Thyroid gland (tissue), 7 donors: ENCODE results near the gene MSTN.

GRCh38 chr2:189010705-189011007, 36.5 kb downstream of the COL3A1 start:
- PRO-cap, 2 experiments = no peak in any of the 2 experiments
- RAMPAGE, long total RNA, 5 experiments = no peak in any of the 5 experiments

DNA sequence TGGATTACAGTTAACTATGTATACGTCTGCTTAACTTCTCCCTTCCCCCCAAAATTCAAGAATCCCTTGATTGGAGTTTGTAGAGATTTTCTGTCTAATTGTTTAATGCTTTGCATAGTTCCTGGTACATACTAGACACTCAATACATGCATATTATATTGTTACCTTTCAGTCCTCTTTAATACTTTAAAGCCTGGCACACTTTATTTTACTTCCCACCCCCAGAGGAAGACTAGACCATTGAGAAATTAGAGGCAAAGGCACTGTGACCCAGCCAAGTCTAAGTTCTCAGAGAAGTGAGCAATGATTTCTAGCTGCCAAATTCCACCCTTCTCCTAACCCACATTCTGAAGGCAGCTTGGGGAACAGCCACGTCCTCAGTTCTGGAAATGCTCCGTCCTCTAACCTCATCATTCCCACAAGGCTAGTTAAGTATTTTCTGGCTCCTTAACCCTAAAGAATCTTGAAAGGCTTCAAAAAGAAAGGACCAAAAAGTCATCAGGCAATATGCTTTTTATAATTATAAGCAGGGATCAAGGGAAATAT, 86.7 kb downstream of the COL5A2 start:
- PRO-cap, 2 experiments = peak in 1 of 2 experiments; most common plus-strand start position 380 of the sequence (in 1)
- RAMPAGE, long total RNA, 5 experiments = no peak in any of the 5 experiments

GRCh38 chr2:189304452-189304774, 124.9 kb upstream of the COL5A2 start:
- PRO-cap, 2 experiments = no peak in any of the 2 experiments
- RAMPAGE, long total RNA, 5 experiments = no peak in any of the 5 experiments

- PRO-cap, 2 experiments = no peak in any of the 2 experiments
- RAMPAGE, long total RNA, 5 experiments = no peak in any of the 5 experiments
Measured at GRCh38 chr2:189533123-189533791, 47.3 kb downstream of the SLC40A1 start.

DNA sequence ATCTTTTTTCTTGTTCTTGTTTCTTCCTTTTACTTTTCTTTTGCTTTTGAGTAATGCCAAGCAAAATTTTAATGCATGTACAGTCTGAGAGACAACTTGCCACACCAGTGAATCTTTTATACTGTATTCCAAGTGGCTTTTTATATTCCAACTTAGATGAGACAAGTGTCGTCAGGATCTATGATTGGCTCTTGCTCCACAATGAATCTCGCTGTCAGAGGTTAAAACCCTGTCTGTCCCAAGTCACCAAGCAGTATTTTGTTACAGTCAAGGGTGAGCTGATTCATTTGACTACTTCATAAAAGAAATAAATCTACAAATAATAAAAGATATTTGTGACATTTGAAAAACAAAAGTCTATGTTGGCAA, at the start of gene MSTN:
MSTN (minus strand) TSS at position 115 of the 369 bp plus-strand sequence.
- PRO-cap, 2 experiments = no peak in any of the 2 experiments
- RAMPAGE, long total RNA, 5 experiments = no peak in any of the 5 experiments

DNA sequence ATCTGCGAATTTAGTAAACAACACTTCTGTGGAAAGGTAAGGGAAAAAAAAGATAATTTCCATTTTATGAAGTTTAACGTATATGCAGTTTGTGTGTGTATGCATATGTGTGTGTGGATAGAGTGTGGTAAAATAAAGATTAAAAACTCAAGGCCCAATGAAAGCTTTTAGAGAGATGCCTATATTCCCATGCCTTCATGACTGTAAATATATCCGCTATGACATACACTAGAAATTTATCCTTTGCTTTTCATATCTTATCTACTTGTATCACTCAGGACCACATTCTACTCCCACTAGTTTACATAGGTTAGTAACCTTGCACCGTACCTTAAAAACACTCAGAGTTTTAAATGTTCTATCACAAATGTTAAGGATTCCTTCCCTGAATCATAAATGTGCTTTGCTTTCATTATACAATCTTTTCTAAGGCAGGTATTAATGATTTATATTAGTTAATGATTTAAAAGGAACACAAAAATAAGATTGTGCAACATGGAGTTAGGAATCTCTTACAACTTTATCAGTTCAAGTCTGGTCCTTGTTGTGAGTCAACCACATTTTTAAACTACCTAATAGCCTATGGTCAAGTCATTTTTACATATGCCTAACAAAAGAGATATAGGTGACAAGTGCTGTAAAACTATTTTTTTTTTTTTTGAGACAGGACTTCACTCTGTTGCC, 8.4 kb upstream of the INPP1 start:
- PRO-cap, 2 experiments = no peak in any of the 2 experiments
- RAMPAGE, long total RNA, 5 experiments = no peak in any of the 5 experiments

DNA sequence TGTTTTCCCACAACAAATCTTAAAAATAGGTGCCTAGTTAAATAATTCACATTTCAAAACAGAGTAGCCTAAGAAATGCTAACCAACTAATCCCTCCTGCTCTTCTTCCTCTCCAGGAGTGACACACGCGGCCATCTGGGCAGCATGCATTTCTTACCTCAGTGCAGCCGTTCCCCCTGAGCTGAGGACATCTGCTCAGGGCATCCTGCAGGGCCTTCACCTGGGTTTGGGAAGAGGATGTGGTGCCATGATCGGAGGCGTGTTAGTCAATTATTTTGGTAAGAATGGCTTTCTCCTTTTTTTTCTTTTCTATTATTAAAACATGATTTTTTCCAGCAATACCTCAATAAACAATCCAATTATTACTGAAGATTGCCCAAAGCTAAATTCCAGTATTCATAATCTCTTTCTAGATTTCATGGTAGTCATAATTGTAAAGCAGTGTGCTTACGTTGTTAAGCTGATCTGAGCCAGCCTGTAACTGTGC, 45.9 kb downstream of the NEMP2 start:
- PRO-cap, 2 experiments = no peak in any of the 2 experiments
- RAMPAGE, long total RNA, 5 experiments = no peak in any of the 5 experiments

GRCh38 chr2:190499771-190500790, 34.4 kb downstream of the NEMP2 start:
- PRO-cap, 2 experiments = peak in 2 of 2 experiments; most common plus-strand start chr2:190500507 (in 2); most common minus-strand start chr2:190500216 (in 1)
- RAMPAGE, long total RNA, 5 experiments = no peak in any of the 5 experiments

GRCh38 chr2:190535954-190536804, 1.7 kb upstream of the NEMP2 start:
- PRO-cap, 2 experiments = no peak in any of the 2 experiments
- RAMPAGE, long total RNA, 5 experiments = no peak in any of the 5 experiments

GRCh38 chr2:190608035-190608423, 40.9 kb upstream of the NAB1 start:
- PRO-cap, 2 experiments = no peak in any of the 2 experiments
- RAMPAGE, long total RNA, 5 experiments = no peak in any of the 5 experiments

- PRO-cap, 2 experiments = no peak in any of the 2 experiments
- RAMPAGE, long total RNA, 5 experiments = no peak in any of the 5 experiments
Measured at GRCh38 chr2:190670971-190671652, 22.2 kb downstream of the NAB1 start.

GRCh38 chr2:190718657-190719158, 69.8 kb downstream of the NAB1 start:
- PRO-cap, 2 experiments = no peak in any of the 2 experiments
- RAMPAGE, long total RNA, 5 experiments = no peak in any of the 5 experiments

- PRO-cap, 2 experiments = no peak in any of the 2 experiments
- RAMPAGE, long total RNA, 5 experiments = no peak in any of the 5 experiments
Measured at GRCh38 chr2:190896152-190896814, 15.7 kb downstream of the GLS start.

DNA sequence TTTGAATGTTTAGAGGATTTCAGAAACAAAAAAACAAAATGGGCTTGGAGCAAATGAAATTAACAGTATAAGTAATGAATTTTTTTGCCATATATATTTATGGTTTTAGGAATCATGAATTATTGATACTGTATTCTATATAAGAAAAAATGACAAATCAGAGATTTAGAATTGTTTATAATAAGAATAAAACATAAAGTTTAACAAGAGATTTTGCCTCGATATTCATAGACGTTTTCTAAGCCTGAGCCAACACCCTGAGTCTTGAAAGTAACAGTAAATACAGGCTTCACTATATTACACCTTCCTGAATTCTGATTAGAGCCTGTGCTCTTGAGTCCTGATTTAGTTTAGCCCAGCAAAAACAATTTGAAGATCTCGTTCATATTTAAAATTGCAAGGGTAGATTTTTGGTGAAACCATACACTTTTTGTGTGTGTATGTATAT, 25.8 kb downstream of the GLS start:
- PRO-cap, 2 experiments = peak in 1 of 2 experiments; most common plus-strand start position 234 of the sequence (in 1)
- RAMPAGE, long total RNA, 5 experiments = no peak in any of the 5 experiments

DNA sequence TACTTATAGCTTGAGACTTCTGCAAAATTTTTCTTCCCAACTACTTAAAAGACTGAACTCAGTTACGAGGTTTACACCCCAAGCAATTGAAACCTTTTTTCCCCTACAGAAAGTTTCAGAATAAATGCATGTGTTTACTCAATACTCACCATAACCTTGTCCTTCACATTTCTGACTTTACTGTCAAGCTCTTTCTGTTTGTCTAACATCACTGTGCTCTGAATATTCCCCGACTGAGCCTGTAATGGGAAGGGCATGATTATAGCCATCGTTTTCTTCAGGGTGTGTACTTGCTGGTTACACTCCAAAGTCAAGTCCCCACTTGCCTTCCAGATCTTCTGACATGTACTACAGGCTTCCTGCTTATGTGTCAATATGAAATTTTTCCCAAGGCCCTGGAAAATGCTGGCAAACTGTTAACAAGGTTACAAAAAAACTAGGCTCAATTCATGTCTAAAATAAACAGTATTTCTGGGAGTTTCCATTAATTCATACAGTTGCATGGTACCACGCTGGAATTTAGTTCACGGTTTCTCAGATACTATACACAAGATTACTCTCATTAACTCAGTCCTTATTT, 13.0 kb downstream of the STAT1 start:
- PRO-cap, 2 experiments = no peak in any of the 2 experiments
- RAMPAGE, long total RNA, 5 experiments = no peak in any of the 5 experiments

DNA sequence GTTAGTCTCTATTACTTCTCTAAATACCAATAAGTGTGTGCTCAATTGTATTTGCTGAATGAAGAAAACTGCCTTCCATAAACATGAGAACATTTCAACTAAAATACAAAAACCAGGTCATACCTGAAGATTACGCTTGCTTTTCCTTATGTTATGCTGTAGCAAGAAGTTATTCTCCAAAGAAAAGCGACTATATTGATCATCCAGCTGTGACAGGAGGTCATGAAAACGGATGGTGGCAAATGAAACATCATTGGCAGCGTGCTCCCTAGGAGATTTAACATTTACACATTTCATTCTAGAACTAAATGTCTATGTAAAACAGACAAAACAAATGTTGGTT, 5.2 kb downstream of the STAT1 start:
- PRO-cap, 2 experiments = no peak in any of the 2 experiments
- RAMPAGE, long total RNA, 5 experiments = no peak in any of the 5 experiments

DNA sequence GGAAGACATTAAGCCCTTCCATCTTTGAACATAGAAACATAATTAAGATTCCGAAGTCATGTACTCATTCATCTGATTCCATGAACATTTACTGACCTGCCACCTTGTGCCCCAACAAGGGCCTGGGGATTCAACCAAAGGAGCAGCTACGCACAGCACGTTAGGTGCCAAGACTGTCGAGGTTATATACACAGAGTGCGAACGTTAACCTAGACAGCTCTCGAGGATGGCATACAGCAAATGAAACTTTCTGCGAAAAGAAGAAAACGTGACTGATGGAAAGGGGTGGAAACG, 595 bp downstream of the STAT1 start:
- PRO-cap, 2 experiments = peak in 1 of 2 experiments; most common plus-strand start position 128 of the sequence (in 1)
- RAMPAGE, long total RNA, 5 experiments = no peak in any of the 5 experiments

- PRO-cap, 2 experiments = no peak in any of the 2 experiments
- RAMPAGE, long total RNA, 5 experiments = no peak in any of the 5 experiments
Measured at GRCh38 chr2:191177154-191177616, 26.4 kb upstream of the STAT4 start.

GRCh38 chr2:191265715-191266499, 20.7 kb downstream of the MYO1B start:
- PRO-cap, 2 experiments = peak in 1 of 2 experiments; most common plus-strand start chr2:191265862 (in 1); most common minus-strand start chr2:191265767 (in 1)
- RAMPAGE, long total RNA, 5 experiments = no peak in any of the 5 experiments

DNA sequence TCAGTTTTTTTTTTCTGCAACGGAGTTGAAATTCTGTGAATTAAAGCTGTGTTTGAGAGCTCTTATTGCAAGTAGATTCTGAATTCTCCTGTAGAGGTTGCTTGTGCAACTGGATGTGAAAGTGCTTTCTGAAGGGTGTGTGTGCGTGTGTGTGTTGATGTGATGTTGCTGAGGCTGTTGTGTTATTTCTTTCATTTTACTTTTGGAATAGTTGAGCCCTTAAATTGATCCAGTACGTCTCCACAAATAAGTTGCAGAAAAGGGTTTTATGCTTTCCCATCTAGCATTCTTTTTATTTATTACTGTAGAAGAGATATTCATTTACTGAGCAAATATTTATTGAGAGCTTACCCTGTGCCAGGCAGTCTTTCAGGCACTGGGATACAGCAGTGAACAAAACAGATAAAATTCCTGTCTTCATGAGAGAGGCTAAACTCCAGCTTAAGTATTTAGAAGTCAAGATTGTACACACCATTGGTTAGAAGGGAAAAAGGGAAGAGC, 58.0 kb downstream of the MYO1B start:
- PRO-cap, 2 experiments = no peak in any of the 2 experiments
- RAMPAGE, long total RNA, 5 experiments = no peak in any of the 5 experiments